ENCODE measurements around a stretch of chr16.

GRCh38 chr16:21033506-21034168, 117.0 kb downstream of the DNAH3 start:
- RRBS, result no CpG with 5 or more reads among the region's 11 CpGs

- RRBS, result no CpG with 5 or more reads among the region's 7 CpGs
Measured at GRCh38 chr16:21048612-21048811, 102.1 kb downstream of the DNAH3 start.

- RRBS, result no CpG with 5 or more reads among the region's 4 CpGs
Measured at GRCh38 chr16:21100410-21100801, 50.2 kb downstream of the DNAH3 start.

DNA sequence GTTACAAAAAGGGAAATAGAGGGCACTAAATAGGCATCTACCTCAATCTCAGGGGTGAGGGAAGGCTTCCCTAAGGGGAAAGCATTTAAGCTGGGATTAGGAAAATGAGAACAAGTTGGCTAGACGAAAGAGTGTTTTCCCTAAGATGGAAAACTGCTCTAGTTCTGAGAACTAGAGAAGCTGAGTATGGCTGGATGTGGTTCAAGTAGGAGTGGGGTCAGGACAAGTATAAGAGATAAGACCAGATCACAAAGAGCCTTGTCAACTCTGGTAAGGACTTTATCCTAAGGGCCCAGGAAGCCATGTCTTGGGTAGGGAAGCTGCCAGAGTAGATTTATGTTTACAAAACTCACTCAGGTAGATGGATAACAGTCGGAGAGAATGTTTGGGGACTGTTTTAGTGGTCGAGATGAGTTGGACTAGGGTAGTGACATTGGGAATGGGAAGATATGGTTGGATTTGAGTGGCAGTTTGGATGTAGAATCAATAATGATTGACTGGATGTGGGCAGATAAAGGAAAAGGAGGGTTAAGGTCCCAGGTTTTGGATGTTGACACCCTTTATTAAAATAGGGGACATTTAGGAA, 1.8 kb downstream of the ANKS4B start:
- RRBS, result no CpG with 5 or more reads among the region's 3 CpGs

DNA sequence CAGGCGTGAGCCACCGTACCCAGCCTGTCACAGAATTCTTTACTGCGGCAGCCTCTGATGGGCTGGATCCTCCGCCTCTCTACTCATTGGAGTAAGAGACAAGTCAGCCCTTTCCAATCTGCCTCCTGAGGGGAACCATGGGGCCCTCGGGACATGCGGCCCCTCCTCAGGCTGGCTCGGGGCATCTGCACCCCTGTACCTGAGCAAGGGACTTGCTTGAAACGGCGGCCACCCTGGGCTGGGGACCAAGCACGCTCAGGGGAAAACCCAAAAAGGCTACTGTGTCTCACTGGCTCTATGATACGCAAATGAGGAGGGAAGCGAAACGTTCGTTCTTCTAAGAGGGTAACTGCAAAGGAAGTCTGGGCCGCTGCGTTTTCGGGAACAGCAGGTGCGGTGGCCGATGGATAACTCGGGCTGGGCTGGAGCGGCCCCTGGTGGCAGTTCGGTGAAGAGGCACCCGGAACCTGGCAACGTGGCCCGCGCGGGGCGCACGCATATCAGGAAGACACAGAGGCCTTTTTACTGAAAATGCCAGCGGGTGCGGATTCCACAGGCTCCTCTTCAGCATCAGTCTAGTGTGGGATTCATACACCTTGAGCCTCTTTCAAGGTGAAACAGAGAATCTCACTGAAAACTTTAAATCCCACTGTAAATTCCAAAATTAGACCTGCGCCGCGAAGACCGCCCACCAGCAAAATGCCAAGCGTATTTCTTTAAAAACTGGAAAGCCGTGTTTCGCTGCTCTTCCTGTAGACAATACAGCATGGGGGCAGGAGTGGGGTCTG, 44.6 kb upstream of the METTL9 start:
- RRBS, result no CpG with 5 or more reads among the region's 38 CpGs

- RRBS, result no CpG with 5 or more reads among the region's 5 CpGs
Measured at GRCh38 chr16:21638296-21638984, 14.0 kb downstream of the IGSF6 start.

DNA sequence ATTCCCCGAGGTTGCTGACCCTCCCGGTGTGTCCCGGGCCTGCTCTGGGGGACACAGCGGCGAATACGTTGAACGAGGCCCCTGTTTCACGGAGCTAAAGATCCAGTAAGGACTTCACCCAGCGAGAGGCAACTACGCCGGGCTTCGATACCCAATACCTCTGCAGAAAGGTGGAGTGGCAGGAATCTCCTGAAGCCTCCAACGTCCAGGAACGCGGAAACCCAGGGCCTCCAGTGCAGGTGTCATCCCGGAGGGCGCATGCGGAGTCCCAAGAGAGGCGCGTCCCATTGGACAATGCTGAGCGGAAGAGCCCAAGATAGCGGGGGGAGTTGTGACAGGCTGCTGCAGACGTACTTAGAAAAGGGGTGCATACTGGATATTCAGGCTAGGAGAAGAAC, 391 bp upstream of the UQCRC2 start:
- RRBS, result 1% methylated on average over 10 of the region's 23 CpGs

GRCh38 chr16:22309160-22309525, 11.9 kb downstream of the POLR3E start:
- RRBS, result no CpG with 5 or more reads among the region's 10 CpGs

DNA sequence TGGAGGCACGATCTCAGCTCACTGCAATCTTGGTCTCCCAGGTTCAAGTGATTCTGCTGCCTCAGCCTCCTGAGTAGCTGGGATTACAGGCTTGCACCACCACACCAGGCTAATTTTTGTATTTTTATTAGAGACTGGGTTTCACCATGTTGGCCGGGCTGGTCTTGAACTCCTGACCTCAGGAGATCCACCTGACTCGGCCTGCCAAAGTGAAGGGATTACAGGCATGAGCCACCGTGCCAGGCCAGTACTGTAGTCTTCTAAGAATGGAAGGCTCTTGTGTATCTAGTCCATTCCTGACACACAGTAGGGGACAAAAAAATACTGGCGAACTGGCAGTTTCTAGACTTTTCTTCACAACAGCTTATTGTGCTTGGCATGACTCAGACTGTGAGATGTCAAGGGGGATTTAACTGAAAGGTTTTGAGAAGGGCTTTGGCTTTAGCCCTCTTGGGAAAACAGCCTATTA, 17.3 kb downstream of the CDR2 start:
- RRBS, result no CpG with 5 or more reads among the region's 5 CpGs

- RRBS, result no CpG with 5 or more reads among the region's 3 CpGs
Measured at GRCh38 chr16:22369397-22370007, 4.9 kb downstream of the CDR2 start.

GRCh38 chr16:22410118-22410773, 35.8 kb upstream of the CDR2 start:
- RRBS, result no CpG with 5 or more reads among the region's 2 CpGs

DNA sequence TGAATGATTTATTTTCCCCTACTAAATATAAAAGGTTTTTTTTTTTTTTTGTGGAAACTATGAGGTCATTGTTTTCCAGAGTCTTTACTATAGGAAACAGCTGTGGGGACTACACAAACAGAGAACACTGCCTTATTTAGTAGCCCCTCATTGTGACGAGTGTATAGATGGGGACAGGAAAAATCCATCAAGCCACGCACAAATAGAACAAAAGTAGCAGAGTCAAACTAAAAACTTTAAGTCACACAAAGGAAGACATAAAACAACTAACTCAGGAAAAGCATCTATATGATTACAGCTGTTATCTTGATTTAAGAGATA, 17.0 kb downstream of the USP31 start:
- RRBS, result no CpG with 5 or more reads among the region's 2 CpGs

- RRBS, result no CpG with 5 or more reads among the region's 4 CpGs
Measured at GRCh38 chr16:23140742-23141396, 8.4 kb downstream of the USP31 start.

DNA sequence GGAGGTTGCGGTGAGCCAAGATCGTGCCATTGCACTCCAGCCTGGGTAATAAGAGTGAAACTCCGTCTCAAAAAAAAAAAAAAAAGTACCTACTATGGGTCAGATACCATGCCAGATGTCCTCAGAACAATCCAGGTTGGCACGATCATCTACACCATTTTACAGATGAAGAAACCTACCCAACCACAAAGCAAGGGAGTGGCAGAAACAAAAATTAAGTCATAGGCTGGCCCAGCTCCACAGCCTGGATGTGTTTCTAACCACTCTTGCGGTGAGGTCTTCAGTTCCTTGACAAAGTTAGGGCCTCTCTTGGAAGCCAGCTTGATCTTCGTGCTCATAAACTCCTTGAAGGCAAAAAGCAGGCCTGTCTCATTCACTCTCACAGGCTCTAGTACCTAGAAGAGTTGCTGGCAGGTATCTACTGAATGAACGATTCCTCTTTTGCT, 6.3 kb downstream of the GGA2 start:
- RRBS, result no CpG with 5 or more reads among the region's 7 CpGs

DNA sequence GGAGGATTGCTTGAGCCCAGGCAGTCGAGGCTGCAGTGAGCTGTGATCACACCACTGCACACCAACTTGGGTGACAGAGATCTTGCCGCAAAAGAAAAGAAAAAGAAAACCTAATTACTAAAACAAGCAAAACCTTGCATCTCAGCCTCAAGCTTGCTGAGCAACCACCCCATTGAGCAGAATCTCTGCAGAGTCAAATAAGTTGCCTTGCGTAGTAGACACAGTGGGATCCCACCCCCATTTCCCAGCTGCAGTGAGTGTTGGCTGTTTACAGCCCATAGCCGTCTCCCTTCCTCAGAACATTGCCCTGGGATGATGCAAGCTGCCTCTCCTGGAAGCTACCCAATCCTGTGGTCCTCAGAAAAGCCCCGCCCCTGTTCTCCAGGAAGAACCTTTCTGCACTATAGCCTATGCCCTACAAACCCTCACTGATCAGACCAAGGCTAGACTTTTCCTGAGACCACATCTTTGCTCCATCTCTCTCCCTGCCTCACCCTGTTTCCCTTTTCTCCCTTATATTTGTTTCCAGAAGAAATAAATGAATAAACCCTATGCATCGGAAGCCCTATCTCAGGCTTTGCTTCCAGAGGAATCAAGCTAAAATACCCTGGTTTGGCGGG, 16.7 kb upstream of the ERN2 start:
- RRBS, result no CpG with 5 or more reads among the region's 7 CpGs

GRCh38 chr16:23840168-23840801, 4.5 kb downstream of the PRKCB start:
- RRBS, result no CpG with 5 or more reads among the region's 4 CpGs

GRCh38 chr16:23848503-23849470, 13.0 kb downstream of the PRKCB start:
- RRBS, result no CpG with 5 or more reads among the region's 15 CpGs

DNA sequence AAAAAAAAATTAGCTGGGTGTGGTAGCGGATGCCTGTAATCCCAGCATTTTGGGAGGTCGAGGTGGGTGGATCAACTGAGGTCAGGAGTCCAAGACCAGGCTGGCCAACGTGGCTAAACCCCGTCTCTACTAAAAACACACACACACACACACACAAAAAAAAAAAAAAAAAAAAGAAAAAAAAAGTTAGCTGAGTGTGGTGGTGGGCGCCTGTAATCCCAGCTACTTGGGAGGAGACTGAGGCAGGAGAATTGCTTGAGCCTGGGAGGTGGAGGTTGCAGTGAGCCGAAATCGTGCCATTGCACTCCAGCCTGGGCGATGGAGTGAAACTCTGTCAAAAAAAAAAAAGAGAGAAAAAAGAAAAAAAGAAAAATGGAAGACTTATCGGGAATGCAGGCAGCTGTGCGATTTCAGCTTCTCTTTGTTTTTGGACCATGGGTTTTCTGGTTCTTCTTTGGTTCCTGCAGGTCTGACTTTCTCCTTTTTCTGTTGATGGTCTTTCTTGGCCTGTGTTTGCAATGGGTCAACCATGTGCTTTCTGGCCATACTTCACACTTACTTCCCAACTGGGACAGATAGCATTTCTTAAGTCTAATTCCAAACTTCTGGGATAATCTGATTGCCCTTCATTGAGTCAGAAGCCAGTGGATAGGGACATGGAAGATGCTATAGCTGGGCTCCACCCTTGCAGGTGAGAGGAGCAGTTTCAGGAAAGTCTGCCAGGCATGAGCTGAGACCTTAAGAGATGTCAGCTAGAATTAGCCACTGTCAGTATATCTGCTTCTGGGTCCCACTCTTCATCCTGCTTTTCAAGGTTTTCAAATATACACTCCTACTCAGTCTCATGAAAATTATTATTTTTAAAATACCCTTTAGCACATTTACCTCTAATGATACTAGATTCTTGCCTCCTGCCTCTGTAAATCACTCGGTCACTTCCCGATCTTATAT, 37.5 kb downstream of the PRKCB start:
- RRBS, result no CpG with 5 or more reads among the region's 12 CpGs

- RRBS, result no CpG with 5 or more reads among the region's 5 CpGs
Measured at GRCh38 chr16:23897120-23897711, 61.4 kb downstream of the PRKCB start.

All from pericardium (tissue), 1 donor.